ENCODE results near the gene CPXCR1.

GRCh38 chrX:81003930-81004392 is 194.3 kb upstream of the BRWD3 start:
- PRO-cap, result no peak

DNA sequence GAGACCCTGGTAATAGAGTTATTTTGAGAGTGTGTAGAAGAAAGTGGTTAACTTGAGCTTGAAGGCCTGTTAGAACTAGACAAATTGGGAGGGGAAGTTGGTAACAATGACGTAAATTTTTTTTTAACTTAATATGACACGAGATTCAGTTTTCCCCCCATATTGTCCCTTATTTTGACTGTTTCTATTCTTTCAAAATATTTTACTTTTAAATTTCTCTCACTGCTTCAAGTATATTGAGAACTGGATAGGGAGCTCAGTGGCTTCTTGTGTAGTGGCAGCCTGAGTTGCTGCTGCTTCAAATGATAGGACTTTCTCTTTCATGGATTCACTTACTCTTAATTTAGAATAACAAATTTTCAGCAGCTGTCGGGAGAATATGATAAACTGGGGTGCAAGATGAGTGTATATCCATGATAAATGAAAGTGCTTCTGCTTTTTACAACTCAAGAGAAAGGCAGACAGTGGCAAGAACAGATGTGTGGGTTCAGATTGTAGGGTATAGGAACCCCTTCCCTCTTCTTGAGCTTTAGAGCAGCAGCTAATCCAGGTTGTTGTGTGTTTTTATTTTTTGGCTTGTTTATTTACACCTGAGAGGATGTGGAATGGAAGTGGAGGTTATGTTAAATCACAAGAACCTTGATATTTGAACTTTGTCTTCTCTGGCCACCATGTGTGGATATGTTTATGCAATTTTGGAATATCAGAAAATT is 981 bp downstream of the SH3BGRL start:
- PRO-cap, result no peak

DNA sequence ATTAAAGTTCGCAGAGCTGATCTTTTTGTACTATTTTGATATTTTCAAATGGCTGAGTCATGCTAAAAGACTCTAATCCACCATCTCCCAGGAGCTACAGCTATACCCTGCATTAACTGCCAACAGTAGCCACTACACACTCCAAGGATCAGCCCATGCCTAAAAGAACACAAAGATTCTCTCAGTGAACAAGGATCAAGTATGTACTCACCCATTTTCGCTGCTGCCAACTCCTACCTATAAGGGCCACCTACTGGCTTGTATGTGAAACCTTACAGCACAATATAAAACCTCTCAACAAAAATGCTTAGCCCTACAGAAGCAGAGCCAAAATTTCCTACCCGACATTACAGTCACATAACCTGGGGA is 562.8 kb upstream of the POU3F4 start:
- PRO-cap, result no peak

DNA sequence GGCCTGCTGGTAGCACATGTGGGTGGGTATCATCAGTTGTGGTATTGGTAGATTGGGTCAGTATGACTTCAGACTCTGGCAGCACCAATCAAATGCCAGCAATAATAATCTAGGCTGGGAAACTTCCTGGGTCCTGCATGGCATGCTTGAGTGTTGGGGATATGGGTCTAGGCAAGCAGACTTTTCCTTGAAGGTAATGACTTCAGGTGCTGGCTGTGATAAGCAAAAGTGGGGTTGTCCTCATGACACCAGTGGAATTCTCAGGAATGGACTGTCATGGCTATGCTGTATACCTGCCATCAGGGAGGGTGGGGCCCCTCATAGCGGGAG is 577.5 kb downstream of the DACH2 start:
- PRO-cap, result no peak

GRCh38 chrX:88604661-88605268 is 142.3 kb upstream of the CPXCR1 start:
- PRO-cap, result no peak

- PRO-cap, result no peak
These were observed at the start of gene CPXCR1 for GRCh38 chrX:88746995-88747621. CPXCR1 (plus strand) TSS chrX:88747225.

DNA sequence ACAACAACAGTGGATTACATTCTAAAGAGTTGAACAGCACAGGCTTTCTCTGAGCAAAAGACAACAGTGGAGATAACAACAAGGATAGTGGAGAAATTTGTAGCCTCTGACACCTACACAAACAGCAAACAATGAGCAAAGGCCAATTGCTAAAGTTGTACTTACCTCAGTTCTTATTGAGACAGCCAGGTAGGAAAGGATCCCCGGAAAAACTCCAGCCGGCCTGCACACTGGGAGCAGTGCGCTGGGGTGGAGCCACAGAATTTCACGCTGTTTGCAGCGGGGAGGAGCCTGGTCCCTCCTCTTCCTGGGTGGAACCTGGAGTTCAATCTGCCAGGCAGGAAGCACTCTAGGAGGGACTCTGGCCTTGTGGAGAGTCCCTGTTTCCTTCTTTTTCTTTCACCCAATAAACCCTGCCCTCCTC is 382.6 kb upstream of the TGIF2LX start:
- PRO-cap, result no peak

GRCh38 chrX:93167394-93167702 is 506.0 kb downstream of the NAP1L3 start:
- PRO-cap, result no peak

GRCh38 chrX:94702396-94702898 is 1028.4 kb downstream of the FAM133A start:
- PRO-cap, result no peak

- PRO-cap, result no peak
These were observed 146.3 kb upstream of the DIAPH2 start for GRCh38 chrX:96538226-96538805.

DNA sequence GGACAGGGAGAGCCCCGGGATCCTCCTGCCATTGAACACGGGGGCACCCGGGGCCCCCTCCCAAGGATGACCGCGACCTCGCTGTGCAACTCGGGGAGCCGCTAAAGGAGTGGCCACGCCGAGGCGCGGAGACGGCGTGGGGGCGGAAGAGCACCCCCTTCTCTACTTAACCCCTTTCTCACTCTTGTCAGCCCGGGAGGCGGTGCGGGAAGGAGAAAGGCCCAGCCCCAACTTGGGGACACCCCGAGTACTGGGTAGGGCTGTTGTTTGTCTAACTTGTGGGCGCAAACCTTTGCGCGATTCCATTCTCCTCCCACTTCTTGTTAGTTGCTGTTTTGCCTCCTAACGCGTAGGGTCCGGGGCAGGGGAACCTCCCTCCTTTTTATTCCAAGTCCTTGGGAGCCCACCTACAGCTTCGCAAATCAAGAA is 595 bp downstream of the DIAPH2 start:
- PRO-cap, result bidirectional peak, plus-strand start at position 326 of the sequence, minus-strand start at position 252 of the sequence

- PRO-cap, result no peak
These were observed 79.4 kb downstream of the DIAPH2 start for GRCh38 chrX:96764013-96764549.

- PRO-cap, result no peak
These were observed 1.6 kb downstream of the RPA4 start for GRCh38 chrX:96885376-96885575.

- PRO-cap, result no peak
These were observed 129.8 kb downstream of the RPA4 start for GRCh38 chrX:97013411-97014056.

DNA sequence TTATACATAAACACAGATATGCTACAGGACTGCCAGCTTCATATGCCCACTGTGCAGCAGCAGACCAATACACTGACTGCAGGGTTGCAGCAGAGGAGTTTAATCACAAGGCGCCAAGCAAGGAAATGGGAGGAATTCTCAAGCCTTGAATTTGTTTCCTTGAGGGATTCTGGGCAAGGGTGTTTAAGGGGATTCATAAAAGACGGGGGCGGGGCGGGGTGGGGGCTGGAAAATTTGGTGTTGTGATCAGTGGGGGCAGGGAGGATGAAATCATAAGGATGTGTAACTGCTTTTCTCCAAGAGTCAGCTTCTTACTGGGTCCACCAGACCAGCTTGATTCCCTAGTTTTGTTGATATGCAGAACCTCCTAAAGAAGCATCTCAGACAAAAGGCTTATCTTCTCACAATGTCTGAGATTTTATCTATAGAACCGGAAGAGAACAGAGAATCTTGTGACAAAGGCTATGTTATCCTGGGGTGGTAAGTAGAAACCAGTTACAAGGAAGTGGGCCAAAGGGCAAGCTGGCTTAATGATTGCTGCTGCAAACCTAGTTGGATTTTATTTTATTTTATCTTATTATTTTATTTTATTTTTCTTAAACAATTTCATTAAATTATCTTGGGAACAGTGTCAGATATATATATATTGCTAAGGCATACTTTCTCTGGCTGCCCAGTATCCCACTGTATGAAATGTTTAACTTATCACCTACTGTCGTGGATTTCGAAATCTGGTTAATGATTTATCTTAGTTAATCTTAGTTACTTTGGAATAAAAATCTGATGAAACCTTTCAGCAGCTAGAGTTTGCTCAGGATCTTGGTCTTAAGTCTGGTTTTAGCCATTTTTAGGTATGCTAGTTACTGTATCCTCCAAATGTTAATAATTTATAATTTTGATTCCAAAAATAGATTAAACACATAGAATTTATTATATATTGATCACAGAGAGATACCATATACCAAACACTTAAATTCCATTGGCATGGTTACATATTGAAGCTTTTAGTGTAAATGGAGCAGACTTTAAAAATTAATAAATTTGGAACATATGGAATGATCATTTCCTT is 276.5 kb downstream of the RPA4 start:
- PRO-cap, result no peak

DNA sequence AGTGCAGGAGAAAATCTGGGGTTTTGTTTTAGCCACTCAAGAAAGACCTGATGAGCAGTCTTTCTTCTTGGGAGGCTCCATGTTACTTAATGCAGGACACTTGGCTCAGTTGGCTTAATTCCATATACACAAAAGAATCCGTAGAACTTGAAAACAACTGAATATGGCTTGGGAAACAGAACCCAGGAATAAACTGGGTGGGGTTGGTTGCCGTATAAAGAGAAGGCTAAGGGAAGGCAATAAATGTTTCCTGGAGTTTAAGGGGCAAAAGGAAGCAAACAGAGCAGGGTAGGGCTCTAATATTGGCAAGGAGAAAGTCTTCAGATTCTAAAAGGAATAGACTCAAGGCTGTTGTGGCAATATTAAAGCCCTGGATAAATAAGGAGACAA is 8.4 kb downstream of the TNMD start:
- PRO-cap, result no peak

- PRO-cap, result no peak
These were observed 5.7 kb downstream of the SRPX2 start for GRCh38 chrX:100649509-100650279.

GRCh38 chrX:100741082-100741711 is 9.3 kb upstream of the SYTL4 start:
- PRO-cap, result no peak

- PRO-cap, result no peak
These were observed 11.3 kb upstream of the SYTL4 start for GRCh38 chrX:100743128-100743698.

- PRO-cap, result no peak
These were observed 1.4 kb downstream of the TMEM35A start for GRCh38 chrX:101079762-101080752.

Data from natural killer cell (primary cell).